Diencephalon (tissue), 2 donors: ENCODE measurements around a stretch of chr22.

- RAMPAGE, long total RNA = no peak
Measured at GRCh38 chr22:46131835-46132492, 18.4 kb upstream of the PPARA start.

DNA sequence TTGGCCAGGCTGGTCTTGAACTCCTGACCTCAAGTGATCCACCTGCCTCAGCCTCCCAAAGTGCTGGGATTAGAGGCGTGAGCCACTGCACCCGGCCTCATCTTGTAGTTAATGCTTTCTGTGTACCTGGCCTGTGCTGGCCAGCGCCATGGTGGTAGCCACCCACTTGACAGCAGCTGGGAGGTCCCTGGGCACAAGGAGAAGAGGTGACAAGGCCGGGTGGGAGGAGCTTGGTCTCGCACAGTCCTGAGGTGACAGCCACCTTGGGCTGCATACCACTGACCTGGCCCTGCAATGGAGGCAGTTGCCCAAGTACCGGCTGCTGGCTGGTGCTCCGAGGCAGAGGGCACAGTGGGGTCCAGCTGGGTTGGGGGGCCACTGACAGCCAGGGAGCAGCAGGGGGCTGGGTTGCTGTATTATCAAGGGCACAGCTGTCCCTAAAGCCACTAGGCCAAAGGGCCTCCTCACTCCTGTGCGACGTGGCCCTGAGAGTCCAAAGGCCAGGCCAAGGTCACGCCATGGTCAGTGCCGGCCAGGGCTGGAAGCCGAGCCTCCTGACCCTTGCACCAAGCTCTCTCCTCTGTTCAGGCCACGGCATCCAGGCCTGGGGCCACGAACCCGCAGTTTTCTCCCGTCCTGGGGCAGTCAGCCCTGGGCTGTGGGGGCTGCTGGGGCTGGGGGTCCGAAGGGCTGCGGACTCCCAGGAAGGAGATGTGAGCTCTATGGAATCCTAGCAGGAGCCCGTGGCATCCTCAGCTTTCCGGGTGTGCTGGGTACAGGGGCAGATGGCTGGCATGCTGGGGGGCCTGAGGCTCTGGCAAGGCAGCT lies 17.6 kb upstream of the PPARA start:
- RAMPAGE, long total RNA = no peak

DNA sequence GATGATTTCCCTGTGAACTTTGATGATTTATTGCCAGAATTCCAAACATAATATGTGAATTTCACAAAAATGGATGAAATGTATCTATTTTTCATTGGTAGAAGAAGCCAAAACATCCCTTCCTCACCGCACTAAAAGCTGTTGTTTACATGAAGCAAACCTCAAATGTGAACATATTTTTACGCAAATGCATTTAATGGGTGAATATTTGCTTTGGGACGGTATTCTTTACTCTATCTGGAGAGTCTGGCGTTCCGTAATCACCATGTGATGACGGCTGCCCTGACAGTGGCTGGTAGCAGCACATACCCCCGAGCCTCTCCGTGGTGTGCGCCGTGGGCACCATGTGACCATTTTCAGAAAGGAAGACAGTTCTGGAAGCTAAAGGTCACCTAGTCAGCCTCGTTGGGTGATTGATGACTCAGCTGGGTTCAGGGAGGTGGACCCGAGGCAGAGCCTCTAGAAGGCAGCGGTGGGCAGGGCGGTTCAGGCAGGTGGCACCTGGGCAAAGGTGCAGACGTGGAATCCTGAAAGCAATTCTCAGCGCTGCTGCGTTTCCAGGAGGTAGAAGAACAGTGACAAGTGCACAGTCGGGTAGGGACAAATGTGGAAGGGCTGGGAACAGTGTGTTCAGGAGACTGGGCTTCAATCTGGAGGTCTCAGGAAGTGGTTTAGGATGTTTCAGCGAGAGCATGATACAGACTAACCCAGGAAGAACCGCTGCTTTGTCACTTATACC lies 45.3 kb downstream of the PPARA start:
- RAMPAGE, long total RNA = no peak

DNA sequence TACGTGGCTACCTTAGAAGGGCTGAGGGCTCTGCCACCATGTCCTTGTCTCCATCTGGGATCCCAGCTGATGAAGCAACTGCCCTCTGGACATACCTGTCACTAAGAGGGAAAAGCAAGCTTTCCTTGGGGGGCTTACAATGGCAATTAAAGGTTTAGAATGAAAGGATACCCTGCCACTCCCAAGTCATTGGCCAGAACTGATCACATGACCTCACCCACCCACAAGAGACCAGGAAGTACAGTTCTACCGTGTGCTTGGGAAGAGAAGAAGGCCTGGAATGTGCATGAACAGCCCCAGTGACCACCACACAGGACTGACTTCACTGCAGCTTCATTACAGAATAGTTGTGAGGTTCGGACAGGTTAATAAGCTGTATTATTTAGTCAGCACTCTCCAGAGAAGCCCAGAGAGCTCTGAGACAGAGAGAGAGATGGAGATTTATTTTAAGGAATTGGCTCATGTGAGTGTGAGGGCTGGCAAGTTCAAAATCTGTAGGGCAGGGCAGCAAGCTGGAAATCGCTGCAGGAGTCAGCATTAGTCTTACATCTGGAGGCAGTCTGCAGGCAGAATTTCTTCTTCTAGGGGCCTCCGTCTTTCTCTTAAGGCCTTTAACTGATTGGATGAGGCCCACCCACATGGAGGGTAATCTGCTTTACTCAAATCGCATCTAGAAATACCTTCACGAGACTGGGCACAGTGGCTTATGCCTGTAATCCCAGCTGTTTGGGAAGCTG lies 8.1 kb downstream of the TTC38 start:
- RAMPAGE, long total RNA = no peak

GRCh38 chr22:46373139-46373627 lies 37.7 kb downstream of the TRMU start:
- RAMPAGE, long total RNA = no peak

- RAMPAGE, long total RNA = no peak
Measured at GRCh38 chr22:46548793-46549171, 11.4 kb upstream of the CELSR1 start.

DNA sequence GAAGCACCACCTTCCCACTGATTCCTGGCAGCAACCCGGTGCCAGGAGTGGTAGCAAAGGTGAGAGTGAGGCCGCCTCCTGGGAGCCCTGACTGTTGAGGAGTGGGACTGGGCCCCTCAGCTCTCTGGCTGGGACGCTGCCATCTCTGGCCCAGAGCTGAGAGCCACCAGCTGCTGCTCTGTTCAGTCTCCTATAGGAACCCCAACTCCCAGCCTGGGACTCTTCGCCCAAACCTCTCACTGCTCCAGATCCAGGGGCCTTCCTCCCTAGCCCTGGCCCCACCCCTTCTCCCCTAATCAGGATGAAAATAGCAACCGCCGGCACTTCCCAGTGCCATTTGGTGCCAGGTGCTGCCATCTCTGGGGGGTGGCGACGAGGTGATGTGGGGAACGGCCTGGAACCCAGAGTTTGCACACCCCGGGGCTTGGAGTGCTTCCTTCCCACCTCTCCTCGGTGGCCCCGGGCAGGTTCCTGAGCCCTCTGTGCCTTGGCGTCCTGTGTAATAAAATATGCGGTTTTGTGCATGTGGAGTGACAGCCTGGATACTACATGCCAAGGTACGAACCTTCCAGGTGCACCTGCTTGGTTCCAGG lies 35.7 kb upstream of the CELSR1 start:
- RAMPAGE, long total RNA = no peak

DNA sequence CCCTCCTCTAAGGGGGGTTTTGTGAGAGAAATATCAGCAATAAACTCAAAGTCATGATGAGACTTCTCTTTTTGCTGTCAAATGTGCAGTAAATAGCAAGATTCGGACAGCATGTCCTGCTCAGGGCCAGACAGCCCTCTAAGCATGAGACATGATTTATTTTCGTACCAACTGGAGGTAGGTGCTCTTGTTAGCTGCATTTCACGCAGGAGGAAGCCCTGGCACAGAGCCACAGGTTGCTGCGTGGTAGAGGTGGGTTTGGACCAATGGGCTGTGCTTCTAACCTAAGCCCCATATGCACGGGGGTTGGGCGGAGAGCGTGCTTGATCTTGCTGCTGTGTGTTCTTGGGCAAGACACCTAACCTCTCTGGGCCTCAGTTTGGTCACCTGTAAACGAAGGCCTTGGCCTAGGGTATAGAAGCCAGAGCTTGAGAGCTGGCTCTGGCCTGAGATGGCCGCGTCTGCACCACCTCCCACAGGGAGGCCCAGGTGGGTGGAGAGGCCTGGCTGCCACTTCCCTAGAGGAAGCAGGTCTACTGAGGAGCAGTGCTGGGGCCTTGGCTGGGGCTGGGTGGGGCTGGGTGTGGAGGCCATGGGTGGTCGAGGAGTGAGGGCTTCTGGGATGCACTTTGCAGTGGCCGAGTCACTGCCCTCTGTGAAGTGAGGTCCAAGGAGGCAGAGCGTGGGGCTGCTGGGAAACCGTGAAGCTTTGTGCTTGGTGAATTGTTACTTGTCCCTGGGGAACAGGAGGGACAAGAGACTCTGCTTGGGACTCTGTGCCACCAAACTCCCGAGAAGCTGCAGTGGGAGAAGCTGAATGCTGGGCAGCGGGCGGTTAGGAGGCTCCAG lies 38.5 kb upstream of the GRAMD4 start:
- RAMPAGE, long total RNA = no peak

DNA sequence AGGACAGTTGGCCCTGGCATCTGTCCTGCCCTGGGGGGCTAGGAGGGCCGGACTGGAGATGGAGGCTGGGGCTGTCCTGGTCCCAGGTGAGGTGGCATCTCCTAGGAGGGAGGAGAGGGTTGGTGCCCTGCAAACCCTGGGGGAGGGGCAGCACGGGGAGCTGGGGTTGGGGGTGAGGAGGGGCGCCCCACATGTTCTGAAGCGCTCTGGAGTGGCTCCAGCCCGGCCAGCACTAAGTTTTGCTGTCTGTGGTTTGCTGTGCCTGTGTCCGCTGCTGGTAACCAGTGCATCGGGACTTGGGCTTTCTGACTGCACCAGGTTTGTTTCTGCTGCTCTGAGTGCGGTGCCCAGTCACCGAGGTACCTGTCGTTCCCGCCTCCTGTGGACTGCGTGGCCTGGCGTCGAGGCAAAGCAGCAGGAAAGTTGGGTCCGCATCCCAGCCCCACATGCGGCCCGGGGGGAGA lies 25.5 kb upstream of the GRAMD4 start:
- RAMPAGE, long total RNA = no peak

GRCh38 chr22:46602098-46602574 lies 18.1 kb upstream of the GRAMD4 start:
- RAMPAGE, long total RNA = no peak

- RAMPAGE, long total RNA = no peak
Measured at GRCh38 chr22:46604303-46604791, 15.8 kb upstream of the GRAMD4 start.

GRCh38 chr22:46646874-46647292 lies 26.7 kb downstream of the GRAMD4 start:
- RAMPAGE, long total RNA = no peak

DNA sequence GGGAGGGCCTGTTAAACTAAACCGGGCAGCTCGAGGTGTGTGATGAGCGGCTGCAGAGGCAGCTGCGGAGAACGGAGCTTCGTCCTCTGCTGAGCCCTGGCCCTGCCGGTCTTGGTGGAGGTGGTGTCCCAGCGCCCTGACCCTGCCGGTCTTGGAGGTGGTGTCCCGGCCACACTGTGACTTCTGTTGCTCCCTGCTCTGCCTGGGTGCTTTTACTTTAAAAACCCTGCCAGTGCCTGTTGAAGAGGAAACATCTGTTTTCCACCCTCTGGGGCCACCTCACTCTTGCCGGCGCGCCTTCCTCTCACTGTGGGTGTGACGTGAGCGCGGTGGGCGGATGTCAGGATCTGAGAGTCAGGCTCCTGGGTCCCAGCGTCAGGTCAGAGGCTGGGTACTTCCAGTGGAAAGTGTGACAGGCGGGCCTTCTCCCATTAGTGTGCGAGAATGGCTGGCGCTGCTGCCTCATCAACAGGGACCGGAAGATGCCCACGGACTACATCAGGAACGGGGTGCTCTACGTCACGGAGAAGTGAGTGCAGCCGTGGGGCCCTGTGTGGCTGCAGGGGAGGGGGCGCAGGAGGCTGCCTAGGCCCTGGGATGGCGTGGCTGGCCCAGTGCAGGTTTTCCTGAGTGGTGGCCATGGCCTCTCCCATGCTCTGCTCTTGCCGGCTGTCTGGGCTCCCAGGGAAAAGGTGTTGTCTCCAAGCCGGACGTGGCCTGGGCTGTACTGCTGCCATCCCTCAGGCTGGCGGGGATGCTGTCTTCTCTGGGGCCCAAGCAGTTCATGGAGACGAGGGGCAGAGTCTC lies 54.2 kb downstream of the GRAMD4 start:
- RAMPAGE, long total RNA = no peak

- RAMPAGE, long total RNA = no peak
Measured at GRCh38 chr22:46727260-46727822, 10.7 kb downstream of the CERK start.

GRCh38 chr22:46744409-46744983 lies 6.4 kb upstream of the CERK start:
- RAMPAGE, long total RNA = no peak

DNA sequence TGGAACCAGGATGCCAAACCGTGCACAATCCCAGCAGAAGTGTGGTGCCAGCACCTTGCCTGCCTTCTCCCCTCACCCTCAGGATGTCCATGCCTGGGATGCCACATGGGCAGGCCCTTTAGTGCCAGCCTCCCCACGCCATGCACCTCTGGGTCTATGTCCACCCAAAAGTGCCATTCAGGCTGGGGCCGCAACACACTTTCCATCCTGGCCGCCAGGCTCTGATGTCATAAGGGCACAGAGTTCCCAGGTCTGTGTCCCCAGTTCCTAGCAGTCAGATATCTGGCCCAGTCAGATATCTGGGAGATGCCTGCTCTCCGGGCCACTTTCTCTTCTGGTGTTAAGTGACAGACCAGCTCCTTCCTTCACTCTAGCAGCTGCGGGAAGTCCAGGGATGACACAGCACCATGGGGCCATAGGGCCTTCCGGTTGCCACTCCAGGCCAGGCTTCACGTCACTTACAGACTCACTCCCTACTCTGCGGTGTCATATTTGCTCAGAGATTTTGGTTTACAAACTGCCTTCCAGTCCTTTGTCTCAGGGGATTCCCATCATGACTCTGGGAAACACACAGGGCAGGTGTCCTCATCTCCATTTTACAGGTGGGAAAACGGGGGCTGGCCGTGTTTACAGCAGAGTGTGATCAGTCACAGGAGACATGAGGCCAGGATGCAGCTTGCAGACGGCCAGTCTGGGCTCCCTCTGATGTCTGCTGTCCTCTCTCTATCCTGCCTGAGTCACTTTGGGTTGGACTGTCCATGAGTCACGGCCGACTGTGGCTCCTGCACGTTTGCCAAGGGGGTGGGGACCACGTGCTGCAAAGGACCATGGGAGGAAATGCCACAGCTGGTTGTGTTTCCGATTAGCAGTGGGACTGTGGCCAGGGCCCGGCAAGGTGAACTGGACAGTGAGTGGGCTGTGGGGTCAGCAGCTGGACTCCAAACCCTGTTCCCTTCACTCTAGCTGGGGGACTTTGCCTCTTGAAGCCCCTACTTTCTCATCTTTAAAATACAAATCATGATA lies 8.3 kb upstream of the TBC1D22A start:
- RAMPAGE, long total RNA = no peak

DNA sequence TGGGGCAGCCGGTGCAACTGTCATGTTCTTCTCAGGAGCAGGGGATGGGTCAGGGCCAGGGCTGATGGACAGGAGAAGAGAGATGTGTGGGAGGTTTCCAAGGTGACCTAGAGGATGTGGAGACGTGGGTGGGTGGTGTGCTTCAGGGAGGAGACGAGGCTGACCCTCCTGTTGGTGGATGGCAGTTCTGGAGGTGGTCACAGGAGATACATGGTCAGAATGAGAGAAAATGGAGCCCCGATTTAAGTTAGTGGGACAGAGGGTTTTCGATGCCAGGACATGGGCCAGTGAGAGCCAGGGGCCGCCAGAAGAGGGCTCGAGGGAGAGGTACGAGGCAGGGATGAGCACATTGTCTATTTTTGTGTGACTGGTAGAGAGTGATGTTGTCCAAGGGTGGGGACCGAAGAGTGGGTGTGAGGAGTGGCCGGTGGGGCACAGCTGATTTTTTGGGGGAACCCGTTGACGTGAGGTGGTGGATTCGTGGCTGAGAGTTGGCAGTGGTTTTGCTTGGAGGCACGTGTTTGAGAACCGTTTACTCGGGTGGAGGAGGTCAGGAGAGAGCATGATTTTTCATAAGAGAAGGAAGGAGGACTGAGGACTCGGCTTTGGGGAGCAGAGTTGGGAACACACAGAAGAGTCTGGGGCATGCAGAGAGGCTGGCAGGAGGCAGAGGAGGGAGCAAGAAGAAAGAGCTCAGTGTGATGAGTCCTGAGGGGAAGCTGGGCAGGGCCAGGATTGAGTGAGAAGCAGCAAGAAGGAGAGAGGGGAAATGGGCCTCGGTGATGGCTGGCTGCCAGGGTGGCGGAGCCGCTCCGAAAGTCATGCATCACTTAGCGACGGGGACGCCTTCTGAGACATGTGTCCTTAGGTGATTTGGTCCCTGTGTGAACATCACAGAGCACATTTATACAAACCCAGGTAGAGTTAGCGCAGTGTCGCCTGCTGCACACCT lies 14.8 kb downstream of the TBC1D22A start:
- RAMPAGE, long total RNA = no peak

- RAMPAGE, long total RNA = no peak
Measured at GRCh38 chr22:46835299-46836116, 73.1 kb downstream of the TBC1D22A start.

GRCh38 chr22:46853978-46854641 lies 91.7 kb downstream of the TBC1D22A start:
- RAMPAGE, long total RNA = no peak

DNA sequence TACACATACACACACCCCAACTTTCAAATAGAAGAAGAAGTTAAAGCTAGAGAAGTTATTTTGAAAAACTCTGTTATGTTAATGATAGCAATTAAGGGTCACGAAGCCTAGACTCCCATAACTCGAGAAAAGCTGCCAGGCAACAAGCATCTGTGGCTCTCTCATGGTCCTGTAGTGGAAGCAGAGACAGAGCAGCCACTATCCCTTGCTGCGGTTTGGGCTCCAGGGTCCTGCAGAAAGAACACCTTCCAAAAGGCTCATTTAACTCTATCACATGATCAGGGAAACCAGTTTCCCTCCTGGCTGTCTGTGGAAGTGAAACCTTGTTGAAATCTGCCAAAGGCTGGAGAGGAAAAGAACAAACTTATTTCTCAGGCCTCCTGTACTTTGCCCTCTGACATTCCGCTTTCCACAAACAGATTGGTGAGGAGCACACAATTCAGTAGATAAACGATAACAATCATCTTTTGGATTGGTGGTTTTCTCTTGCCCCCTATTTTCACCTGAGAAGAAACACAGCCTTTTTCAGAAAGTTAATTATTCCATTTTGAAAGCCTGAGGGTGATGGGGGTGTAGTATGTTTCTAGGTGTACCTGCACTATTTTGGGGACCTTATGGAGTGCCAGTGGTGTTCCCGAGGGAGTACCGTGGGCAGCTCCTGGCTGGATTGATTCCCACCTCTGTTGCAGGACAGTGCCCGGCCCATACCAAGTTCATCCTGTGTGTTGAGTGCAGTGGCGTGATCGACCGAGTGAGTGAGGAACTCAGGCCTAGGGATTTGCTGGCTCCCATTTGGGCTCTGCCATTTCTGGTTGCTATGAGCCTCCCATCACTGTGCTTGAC lies 101.9 kb downstream of the TBC1D22A start:
- RAMPAGE, long total RNA = no peak